ENCODE measurements around a stretch of chr22.

- PRO-cap: no peak
Measured at GRCh38 chr22:44317010-44317360, 4.2 kb upstream of the SHISAL1 start.

DNA sequence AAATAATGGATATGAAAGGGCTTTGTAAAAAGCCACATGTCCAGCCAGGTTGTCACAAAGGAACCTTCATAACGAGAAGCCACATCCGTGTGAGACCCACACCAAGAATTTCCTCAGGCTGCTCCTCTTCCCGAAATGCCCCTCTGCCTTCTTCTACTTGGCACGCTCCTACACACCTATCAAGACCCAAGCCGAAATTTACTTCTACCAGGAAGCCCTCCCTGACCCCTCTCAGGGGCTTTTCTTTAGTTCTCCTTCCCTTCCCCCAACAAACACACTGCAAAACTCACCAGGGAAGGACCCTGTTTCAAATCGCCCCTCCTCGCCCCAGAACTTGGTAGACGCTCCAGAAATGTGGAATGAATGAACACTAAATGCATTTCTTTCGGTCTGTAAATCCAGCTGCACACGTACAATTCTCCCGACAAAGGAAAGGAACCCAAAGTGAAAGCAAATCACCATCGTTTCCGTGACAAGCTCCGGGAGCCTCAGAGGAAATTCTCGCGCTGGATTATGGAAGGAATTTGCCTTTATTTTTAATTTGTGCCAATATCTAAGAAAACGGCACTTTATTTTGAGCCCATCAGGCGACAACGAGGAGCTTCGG is 13.1 kb upstream of the SHISAL1 start:
- PRO-cap: no peak

- PRO-cap: no peak
Measured at GRCh38 chr22:44363288-44364136, 50.8 kb upstream of the SHISAL1 start.

- PRO-cap: no peak
Measured at GRCh38 chr22:44663900-44664726, 37.9 kb upstream of the PRR5 start.

GRCh38 chr22:44838692-44839273 is 86.4 kb downstream of the ARHGAP8 start:
- PRO-cap: no peak

DNA sequence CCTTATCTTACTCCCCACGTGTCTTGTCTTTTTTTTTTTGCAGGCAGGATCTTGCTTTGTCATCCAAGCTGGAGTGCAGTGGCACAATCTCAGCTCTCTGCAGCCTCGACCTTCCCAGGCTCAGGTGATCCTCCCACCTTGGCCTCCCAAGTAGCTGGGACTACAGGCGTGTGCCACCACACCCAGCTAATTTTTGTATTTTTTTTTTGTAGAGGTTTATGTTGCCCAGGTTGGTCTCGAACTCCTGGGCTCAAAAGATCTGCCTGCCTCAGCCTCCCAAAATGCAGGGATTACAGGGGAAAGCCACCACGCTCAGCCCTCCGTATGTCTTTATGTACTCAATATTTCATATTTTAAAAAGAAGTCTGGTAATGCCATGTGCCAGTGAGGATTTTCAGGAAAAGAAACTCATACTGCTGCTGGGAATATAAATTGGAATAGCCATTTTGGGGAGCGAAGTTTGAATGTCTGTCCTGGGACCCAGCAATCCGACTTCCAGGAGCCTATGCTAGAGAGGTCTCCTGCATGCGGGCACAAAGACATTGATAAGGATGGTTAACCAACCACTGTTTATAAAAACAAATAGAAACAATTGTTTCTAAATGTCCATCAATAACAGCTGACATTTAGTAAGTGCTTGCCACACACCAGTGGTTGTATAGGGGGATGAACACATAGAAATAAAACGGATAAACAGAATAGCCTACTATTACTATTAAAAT is 23.3 kb upstream of the NUP50 start:
- PRO-cap: no peak

- PRO-cap: no peak
Measured at GRCh38 chr22:45192533-45193237, 29.0 kb downstream of the NUP50 start.

DNA sequence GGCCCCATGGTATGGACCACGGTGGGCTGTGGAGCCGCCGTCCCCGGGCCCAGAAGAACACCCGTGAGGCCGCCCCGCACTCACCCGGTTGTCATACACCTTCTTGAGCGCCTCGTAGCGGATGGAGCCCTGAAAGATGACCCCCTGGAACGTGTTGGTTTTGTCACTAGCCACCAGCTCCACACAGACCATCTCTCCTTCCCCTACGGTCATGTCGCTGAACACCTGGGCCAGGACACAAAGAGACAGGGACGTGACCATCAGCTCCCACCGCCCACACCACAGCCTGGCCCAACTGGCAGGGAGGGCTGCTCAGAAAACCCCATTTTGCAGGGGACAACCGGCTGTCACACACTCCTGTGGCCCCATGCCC is 36.9 kb downstream of the KIAA0930 start:
- PRO-cap: no peak

DNA sequence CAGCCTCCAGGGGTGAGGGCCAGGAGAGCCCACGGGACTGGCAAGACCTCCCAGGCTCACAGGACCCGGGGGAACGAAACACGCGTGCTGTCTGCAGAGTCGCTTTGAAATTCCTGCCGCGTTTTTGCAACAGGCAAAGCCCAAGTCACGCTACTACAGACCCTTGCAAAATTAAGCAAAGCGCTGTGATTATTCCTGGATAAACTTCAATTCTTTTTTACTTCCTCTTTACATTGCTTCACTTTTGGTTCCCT is 27.3 kb downstream of the KIAA0930 start:
- PRO-cap: no peak

DNA sequence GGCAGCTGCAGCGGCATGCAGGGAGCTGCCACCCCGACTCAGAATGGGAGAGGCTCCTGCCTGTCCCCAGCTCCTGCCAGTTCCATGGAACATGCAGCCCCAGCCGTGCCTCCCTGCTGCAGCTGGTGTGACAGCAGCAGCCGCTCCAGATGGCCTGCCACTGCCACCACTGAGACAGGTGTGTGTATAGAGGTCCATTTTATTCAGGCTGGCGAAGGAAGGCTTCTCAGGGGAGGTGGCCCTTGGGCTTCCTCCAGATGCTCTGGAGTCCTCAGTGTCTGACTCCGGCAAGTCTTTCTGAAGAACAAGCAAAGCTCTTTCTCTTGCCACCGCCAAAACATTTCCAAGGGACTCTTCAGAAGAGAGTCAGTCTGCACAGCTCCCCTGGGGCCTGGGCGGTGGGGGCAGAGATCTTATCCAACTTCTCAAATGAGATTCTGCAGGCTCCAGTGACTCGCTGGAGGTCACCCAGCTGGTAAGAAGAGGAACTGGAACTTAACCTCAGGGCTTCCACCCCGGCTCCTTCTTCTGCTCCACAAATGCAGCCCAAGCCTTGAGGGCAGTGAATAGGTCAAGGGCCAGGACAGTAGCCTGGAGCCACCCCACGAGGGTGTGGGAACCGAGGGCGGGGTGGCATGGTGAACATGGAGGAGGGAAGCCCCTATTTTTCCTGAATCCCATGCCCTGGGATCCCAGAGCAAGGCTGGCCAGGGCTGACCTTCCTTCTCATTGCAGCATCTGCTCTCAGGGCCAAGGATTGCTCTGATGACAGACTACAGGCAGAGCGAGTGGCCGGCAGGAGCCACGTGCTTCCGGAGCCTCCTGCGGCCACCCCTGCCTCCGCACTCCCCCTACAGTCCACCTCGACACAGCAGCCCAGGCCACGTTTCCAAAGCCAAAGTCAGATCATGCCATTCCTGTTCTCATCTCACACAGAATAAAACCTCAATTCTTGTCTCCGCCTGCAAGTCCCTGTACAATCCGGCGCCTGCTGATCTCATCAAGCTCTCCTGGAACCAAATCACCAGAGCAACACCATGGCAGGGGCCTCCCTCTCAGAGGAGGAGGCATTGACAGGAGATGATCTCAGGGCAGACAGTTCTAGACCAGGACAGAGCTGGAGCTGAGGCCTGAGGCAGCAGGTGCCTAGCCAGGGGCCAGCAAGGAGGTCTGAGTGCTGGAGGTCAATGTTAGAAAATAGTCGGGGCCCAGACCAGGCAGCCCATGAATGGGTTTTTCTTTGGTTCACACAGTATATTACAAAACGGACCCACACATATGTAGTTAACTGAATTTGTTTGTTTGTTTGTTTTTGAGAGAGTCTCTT is 21.2 kb upstream of the UPK3A start:
- PRO-cap: bidirectional peak, plus-strand start at position 856 of the sequence, minus-strand start at position 740 of the sequence

GRCh38 chr22:45273383-45273930 is 11.3 kb upstream of the UPK3A start:
- PRO-cap: no peak

DNA sequence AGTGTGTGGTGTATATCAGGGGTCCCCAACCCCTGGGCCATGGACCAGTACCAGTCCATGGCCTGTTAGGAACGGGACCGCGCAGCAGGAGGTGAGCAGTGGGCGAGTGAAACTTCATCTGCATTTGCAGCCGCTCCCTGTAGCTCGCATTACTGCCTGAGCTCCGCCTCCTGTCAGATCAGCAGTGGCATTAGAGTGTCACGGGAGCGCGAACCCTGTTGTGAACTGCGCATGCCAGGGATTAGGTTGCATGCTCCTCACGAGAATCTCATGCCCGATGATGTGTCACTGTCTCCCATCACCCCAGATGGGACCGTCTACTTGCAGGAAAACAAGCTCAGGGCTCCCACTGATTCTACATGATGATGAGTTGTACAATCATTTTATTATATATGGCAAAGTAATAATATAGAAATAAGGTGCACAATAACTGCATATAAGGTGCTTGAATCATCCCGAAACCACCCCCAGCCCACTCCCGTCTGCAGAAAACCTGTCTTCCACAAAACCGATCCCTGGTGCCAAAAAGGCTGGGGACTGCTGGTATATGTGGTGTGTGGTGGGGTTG is 6.0 kb downstream of the UPK3A start:
- PRO-cap: no peak

DNA sequence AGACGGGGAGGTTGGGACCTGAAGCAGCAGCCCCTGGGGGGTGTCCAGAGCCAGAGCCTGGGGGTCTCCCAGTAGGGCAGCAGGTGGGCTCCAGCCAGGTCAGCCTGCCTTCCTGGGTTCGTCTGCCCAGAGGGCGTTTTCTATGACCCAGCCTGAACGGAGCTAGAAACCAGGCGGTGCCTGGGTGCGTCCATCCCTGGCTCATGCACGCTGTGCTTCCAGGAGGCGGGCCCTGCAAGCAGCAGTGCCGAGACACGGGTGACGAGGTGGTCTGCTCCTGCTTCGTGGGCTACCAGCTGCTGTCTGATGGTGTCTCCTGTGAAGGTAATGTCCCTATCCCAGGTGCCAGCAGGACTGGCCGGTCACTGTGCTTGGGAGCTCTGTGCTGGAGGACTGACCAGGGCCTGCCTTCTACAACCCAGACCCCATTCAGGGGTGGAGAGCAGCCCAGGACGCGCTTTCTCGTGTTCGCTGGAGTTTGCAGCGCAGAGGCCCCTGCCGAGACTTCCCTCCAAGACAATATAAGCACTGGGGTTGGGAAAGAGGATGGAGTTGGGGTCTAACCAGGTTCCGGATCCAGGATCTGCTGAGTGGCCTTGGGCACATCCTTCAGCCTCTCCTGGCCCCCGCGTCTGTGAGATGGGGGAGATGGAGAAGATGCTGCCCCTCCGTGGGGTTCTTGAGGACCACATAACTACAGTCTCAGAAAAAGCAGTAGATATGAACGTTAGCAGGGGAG is 30.3 kb downstream of the FBLN1 start:
- PRO-cap: no peak

DNA sequence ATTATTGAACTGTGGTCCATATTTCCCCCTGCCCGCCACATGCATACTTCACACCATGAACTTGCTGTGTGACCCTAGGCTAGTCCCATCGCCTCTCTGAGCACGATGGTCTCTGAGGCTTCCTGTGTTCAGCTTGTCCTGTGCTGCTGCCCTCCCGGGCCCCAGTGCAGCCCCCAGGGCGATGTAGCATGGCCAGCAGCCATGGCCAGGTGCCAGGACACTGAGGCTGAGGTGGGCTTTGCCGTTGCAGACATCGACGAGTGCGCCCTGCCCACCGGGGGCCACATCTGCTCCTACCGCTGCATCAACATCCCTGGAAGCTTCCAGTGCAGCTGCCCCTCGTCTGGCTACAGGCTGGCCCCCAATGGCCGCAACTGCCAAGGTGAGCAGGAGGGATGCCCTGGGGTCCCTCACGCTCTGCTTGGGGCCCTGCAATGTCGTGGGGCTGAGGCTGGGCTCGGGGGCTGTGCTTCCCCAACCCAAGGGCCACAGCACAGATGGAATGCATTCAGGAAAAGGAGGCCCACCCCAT is 45.7 kb downstream of the FBLN1 start:
- PRO-cap: no peak

DNA sequence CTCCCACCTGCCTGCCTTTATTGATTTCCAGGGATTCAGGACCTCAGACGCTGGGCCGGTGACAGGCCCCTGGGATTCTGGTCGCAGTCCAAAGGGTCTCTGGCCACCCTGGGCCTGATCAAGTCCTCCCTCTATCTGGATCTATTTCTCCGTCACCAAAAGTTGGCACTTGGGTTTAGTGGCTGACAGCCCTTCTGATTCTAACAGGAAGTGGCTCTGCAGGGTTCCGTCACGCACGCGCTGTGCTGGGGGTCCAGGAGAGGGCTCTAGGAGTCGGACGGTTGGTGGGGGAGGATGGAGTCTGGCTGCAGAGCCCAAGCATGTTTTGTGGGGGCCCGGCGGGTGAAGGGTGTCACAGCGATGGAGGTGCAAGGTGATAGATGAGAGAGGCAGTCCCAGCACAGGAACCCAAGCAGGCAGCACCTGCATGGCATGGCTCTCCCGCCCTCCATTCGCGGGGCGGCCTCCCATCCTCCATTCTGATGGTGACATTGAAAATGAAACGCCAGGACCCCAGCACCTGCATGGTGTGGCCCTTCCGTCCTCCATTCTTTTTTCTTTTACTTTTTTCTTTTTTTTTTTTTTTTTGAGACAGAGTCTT is 27.6 kb upstream of the WNT7B start:
- PRO-cap: no peak

DNA sequence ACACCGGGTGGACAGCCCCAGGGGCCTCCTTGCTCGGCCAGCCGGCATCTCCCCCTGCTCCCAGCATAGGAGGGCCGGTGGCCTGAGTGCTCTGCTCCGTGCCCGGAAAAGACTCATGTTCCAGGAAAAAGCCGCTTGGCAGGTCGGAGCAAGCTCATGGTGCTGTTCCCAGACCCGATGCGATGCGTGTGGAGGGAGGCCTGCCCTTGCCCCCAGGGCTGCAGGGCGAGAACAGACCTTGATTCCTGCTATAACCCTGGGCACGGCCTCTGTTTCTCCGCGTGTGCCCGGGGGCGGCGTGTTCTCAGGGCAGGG is 30.4 kb upstream of the WNT7B start:
- PRO-cap: no peak

DNA sequence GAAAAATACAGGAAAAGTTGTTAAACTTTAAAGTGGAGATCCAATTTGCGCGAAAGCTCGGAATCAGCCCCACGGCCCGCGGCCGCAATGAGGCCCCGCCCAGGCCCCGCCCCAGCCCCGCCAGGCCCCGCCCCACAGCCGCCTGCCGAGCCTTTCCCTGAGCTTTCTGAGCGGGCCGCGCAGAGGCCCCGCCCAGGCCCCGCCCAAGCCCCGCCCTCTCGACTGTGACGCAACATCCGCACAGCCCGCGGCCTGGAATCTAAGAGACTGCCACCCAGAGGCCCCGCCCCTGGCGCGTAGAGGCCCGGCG is 58.6 kb upstream of the WNT7B start:
- PRO-cap: unidirectional peak, minus-strand start at position 89 of the sequence

- PRO-cap: no peak
Measured at GRCh38 chr22:46052556-46053209, 75.7 kb upstream of the WNT7B start.

DNA sequence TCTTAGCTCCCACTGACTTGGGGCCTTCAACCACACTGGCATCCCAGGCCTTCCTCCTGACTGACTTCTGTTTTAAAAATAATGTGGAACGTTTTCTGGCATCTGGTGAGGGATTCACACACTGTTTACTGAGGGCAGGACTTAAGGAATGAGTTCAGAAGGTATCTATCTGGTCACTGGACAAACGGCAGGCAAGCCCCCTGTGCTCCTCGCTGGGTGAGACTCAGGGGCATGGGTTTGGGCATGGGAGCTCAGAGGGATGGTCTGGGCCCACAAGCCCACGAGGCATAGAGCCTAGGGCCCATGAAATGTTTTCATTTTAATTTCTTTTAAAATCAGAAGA is 77.7 kb upstream of the WNT7B start:
- PRO-cap: no peak

GRCh38 chr22:46055843-46056918 is 79.2 kb upstream of the WNT7B start:
- PRO-cap: no peak

All from left lobe of liver (tissue), 1 donor.